Camera-type eye (tissue), 1 donor: ENCODE measurements around a stretch of chr5.

GRCh38 chr5:56052986-56053260 lies 58.2 kb upstream of the IL6ST start:
- RAMPAGE, long total RNA, result no peak

DNA sequence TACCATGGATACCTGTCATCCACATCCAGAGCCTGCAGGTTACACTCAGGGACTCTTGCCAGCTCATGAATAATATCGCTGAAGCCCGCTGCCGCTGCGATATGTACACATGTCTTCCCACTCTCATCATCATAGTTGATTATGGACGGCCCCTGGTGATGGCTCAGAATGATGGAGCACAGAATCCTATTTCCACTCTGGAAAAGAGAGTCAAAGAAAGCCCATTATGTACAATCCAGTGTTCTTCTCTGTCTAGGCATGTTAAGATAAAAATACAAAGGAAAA lies 106.3 kb downstream of the ANKRD55 start:
- RAMPAGE, long total RNA, result no peak

- RAMPAGE, long total RNA, result no peak
Measured at GRCh38 chr5:56221731-56222180, 11.4 kb downstream of the ANKRD55 start.

- RAMPAGE, long total RNA, result no peak
Measured at GRCh38 chr5:56441428-56441895, 208.3 kb upstream of the ANKRD55 start.

- RAMPAGE, long total RNA, result no peak
Measured at GRCh38 chr5:56638875-56639471, 176.4 kb upstream of the MAP3K1 start.

- RAMPAGE, long total RNA, result no peak
Measured at GRCh38 chr5:56686139-56687257, 128.9 kb upstream of the MAP3K1 start.

DNA sequence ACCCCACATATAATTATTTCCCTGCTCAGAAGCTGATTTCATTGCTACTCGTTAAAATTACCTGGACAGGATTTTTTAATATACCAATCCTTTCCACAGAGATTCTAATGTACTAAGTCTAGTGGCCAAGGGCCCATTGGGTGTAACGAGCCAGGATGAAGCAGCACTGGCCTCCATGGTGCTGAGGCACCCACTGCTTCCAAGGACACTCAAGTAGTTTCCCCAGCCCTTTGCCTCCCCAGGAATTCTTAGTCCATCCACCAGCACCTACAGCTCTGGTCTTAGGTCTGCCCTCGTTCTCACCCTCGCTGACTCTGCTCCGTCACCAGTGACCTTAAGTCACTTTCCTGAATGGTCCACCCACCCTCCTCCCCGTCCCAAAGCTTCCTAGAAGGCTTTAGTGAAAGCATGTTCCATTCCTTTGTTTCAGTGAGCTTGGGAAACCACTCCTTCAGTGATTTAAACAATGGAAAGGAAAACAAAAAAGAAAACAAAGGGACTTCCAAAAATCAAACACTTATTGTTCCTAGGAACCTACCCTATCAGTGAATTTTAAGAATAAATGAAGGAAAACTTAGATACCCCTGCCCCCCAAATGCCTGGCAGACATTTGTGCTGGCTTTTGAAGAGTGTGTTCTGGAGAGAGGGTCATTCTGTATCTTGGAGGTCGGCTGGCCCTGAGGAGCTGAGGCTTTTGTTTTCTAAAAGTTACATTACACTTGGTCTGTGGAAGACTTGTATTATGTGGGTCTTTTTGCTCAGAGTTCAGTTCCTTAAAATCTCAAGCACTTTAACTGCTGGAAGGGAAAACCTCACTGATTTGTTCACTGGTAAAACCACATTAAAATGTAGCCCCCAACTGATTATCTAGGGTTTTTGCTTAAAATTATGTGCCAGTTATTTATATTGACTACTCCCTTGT lies 54.5 kb upstream of the MAP3K1 start:
- RAMPAGE, long total RNA, result no peak

- RAMPAGE, long total RNA, result no peak
Measured at GRCh38 chr5:56851568-56852388, 36.4 kb downstream of the MAP3K1 start.

DNA sequence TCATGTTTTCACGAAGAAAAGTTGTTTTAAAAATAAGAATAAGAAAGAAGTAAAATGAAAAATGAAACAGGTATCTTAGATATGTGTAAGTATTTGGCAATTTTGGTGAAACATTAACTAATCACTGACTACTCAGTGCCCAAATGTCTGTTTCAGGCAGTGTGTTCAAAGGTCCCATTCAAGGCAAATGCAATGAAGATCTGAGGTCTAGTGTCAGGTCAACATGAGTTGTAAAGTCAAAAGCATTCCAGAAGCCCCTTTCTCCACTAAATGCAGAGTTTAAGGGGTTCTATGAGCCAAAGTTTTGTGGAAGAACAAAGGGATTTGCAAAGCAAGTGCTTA lies 71.0 kb upstream of the GPBP1 start:
- RAMPAGE, long total RNA, result no peak

DNA sequence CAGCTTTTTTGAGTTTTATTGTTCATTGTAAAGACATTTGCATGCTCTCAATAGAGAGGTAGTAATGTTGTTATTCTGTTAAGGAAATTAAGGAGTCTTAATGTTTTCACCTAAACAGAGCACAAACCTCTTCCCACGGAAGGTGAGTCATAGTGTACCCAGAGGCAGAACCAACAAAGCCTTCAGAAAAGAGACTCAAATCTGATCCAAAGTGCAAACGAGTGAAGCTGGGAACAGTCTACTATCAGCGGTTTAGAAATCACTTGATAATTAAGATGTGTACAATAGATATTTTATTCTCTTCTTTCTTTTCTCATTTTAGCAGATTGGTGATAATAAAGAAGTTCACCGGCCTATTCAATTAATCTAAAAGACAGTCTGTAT lies 470.5 kb downstream of the PLK2 start:
- RAMPAGE, long total RNA, result no peak

DNA sequence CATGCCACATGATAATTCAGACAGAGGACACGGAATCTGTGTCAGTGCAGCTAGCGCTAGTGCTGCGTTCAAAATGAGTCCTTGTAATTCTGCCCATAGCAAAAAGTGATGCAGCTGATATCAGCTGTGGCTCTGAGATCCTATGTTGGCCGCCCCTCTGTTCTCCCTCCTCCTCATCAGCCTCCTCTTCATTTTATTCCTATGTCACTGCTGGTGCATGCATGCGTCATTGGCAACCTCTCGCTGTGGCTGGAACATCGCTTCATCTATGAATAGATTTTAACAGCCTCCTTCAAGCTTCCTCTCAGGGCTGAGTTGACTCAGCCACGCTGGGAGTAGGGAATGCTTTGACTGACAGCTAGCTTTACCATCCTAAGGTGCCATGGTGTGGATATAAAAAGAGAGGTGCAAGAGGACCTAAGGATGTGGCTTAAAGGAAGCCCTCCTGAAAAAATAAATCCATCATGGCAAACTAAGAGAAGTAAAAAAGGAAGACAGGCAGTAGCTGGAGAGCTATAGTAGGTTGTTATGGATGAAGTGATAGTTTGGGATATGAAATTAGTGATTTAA lies 303.5 kb downstream of the PLK2 start:
- RAMPAGE, long total RNA, result no peak

DNA sequence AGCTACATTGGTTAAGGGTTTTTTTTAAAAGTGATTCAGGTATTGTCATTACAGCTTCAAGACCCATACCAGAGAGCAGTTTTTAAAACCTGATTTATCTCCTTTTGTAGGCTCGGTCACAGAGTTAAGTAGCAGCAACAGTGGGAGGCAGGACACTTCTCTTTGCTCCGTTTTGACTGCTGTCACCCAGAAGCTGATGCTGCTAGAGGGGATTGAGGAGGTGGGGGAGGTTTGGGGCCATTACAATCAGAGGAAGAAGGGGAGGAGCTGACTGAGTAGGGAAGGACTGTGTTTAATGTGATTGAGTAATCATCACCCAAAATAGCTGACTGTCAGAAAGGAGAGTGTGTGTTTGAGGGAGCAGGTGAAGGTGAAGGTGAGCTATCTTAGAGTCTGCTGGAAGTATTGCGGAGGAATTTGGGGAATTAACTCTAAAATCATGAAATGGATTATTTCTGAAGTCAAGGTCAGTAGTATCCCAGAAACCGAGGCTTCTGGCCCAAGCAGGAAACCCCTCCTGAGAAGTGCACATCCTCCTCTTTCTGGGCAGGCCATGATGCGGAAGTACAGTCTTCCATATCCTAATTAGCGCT lies 215.0 kb downstream of the PLK2 start:
- RAMPAGE, long total RNA, result no peak

- RAMPAGE, long total RNA, result no peak
Measured at GRCh38 chr5:58581816-58582417, 958 bp upstream of the RAB3C start.

GRCh38 chr5:58629660-58630154 lies 46.8 kb downstream of the RAB3C start:
- RAMPAGE, long total RNA, result no peak

DNA sequence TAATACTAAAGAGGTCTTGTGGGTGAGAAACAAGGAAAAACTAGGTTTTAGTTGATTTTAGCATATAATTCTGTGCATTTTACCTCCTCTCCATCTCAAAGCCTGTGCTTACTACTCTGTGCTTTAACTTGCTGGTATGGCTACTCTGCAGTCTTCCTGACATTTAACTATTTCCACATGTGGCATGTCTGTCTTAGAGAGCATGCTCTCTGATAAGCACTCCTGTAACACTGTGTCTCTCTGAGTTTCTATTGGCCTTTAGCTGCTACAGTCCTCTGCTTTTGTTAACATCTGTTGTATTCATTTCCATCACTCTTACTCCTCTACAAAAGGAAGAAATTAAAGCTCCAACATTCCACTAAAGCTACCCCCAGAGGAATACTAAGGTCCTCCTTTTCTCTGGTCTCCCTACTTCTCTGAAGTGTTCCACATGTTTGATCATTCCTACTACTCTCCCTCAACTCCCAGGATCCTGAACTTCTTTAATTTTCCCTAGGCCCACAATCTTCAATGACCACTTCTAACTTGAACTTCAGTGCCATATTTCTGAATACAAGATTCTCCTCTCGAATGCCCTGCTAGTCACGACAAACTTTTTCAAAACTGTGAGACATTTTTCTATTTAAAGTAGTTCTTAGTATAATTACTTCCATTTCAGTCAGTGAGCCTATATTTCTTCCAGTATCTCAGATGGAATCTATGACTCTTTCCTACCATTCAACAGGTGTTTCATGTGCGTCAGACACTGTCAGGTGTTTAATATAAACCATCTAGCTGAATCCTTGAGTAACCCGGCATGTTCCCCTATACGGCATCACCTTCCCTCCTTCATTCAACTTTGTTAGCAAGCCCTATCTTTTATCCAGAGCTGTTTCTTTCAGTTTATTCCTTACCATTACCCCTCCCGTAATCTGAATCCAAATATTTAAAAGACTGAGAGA lies 418.6 kb downstream of the RAB3C start:
- RAMPAGE, long total RNA, result no peak

DNA sequence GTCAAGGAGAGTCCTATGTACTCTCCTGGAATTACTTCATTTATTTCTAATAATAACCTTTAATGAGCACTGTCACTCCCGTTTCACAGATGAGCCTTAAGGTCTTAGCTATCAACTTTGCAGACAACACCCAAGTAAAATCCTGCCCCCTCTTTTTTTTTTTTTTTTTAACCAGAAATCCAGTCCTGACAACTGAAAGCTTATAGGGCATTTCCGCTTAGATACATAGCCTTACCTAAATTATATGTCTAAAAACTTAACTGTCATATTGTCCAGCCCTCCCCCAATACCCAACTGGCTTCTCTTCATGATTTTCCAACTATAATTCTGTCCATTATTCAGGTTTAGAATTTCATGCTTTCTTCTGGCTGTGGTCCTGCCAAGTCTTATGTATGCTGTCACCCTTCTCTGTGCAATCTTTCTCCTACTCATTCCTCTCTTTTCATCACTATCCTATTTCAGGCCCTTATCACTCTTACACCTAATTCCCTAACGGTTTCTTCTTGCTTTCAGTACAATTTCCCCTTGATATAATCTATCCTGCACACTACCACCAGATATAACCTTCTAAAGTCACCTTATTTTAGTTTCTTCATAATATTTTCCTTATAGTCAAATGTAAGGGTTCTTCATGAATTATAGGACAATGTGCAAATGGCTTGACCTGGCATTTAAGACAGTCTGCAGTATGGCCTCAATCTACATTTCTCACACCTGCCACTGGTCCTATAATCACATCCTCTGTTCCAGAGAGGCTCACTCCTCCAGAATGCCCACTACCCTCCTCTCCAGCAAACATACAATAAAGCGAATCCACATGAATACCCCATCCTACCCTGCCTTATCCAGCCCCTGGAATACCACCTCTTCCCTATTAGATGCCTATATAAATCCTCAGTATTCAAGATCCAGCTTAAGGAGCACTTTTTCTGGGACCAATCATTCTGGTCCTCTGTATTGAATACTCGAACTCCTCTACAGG lies 436.2 kb downstream of the RAB3C start:
- RAMPAGE, long total RNA, result no peak

- RAMPAGE, long total RNA, result no peak
Measured at GRCh38 chr5:59321141-59321946, 572.2 kb downstream of the PDE4D start.

DNA sequence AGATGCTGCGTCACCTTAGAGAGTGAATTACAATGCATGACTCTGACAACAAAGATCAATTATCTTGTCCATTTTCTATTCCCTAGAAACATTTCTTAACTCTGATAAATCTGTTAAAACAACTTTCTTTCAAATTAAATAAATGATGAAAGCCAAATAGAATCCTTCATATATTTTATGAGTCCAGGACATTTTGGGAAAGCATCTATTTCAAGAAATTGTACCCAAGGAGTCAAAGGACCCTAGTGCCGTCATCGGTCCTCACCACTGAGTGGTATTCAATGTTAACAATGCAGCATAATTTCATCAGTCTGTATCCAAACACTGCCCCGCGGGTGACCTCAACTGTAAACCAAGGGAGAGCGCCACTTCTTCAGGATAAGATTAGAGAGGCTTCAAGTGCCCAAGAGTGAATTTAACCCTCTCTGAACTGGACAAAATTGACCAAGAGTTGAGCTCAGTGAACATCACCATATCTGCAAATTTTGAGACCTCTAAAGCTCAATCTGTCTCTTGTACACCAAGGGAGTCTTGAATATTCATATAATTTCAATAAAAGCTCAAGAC lies 535.9 kb downstream of the PDE4D start:
- RAMPAGE, long total RNA, result no peak

GRCh38 chr5:59450661-59451628 lies 442.6 kb downstream of the PDE4D start:
- RAMPAGE, long total RNA, result no peak

DNA sequence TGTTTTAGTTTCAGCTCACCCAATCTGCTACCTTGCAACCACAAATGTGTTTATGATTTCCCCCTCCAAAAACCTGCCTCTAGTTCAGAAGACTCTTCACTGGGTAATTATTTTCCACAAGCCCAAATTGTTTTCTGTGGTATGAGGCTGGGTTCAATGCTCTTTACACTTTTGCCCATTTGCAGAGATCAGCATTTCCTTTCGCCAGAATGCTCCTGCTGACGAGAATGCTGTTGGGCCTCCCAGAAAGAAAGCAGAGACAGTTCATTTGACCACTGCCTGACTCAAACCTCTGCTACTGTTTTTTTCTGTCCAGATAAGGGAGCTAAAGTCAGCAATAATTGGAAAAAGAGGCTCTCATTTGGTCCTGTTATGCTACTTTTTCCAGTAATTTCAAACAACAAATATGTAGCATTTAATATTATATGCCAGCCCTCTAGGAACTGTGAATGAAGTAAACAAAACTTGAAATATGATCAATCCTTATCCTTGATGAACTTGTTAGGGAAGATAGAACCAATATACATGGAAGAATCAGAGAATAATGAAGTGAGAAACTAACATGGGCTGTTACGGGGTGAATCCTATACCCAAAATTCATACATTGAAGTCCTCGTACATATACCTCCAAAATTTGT lies 427.1 kb downstream of the PDE4D start:
- RAMPAGE, long total RNA, result no peak